Rectum (tissue), 1 donor: ENCODE measurements around the genes NAALADL2, KCNMB2 and GNB4.

DNA sequence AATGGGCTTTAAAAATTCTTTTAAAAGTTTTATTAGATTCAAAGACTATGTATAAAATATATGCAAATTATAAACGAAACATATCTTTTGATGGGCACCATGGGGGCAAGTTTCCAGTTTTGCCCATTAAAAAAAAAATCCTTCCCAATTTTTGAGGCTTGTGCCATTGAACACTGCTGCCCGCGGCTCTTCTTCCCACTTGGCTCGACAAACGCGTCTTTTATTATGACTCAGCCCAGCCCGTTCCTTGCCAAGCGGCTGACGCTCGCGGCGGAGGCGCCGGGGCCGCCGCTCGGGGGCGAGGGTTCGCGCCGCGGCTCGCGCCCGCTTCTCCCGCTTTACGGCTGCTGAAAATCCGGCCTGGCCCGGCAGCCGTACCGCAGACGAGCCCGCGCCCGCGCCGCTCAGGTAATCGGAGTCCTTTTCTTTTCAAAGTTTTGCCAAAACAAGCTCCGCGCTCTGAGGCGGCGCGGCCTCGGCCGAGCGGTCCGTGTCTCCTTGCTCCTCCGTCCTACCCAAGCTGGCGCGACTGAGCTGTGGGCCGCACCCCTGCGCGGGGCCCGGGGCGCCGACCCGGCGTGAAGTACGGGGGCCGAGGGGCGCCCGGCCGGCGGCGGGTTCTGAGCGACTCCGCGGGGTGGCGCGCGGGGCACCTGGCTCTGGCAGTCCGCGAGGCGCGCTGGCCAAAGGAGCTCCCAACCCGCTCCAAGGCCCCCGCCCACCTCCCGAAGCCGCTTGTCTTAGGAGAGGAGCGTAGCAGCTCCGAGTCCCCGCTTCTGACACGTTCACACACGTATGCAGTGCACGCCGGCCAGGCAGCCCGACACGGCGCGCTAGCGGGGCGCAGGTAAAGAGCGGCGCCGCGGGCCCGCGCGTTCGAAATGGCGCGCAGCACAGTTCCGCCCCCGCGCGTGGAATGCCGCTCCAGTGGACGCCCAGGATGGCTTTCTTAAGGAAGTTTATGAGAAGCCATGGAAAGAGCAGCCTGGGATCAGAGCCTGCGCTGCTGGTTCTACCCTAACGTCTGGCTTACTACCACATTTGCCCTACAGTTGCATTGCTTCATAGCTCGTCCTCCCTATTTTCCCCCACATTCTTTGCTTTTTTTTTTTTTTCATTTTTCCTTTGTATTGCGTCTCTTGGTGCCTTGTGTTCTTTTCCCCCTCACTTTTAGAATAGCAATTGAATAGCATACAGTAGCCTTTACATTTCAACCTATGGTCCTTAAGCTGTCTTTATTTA is 418.1 kb upstream of the NAALADL2 start:
- PRO-cap, result bidirectional peak, plus-strand start at position 356 of the sequence, minus-strand start at position 194 of the sequence; bidirectional peak, plus-strand start at position 665 of the sequence, minus-strand start at position 580 of the sequence; bidirectional peak, plus-strand start at position 800 of the sequence, minus-strand start at position 778 of the sequence; bidirectional peak, plus-strand start at position 976 of the sequence, minus-strand start at position 882 of the sequence; unidirectional peak, minus-strand start at position 1,026 of the sequence

- PRO-cap, result no peak
Measured at GRCh38 chr3:174858828-174859710, at the start of gene NAALADL2. Gene NAALADL2 (plus strand): TSS chr3:174859334.

- PRO-cap, result no peak
Measured at GRCh38 chr3:176906414-176906798, 290.9 kb downstream of the TBL1XR1 start.

DNA sequence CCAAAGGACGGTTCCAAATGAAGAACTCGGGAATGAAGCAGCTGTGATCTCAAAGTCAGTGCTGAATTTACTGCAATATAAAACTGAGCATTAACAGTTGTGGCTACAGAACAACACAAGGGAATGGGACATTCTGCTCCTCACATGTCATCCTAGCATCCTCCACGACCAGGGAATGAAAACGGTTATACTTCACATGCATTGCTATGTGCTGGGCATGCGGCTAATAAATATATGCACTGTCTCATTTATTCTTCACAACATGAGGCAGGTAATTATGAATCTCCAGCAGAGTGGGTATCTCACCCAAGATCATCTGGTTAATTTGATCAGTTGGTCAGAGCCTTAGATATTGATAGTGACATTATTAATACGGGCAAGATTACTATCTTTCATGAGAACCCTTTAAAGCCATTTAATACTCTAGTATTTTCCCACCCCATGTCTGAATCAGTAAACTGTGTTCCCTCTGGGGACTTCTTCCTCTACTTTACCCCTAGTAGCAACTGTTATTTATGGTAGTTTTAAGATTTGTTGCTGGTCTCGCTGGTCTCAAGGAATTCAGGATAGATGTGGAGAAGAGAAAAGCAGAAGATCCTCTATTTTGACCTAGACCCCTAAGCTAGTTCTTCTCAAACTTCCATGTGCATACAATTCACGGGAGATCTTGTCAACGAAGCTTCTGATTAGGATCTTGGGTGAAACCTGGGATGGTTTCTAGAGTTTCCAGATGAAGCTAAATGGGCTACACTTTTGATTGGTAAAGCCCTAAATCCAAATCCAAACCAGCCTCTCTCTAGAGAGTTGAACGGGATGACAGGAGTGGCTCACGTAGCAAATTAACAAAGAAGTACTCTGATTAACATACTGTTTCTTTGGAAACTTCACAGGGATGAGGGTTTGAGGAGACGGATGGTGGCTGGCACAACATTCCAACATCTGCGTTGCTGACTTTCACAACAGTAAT is 181.8 kb downstream of the TBL1XR1 start:
- PRO-cap, result no peak

- PRO-cap, result no peak
Measured at GRCh38 chr3:177050433-177050739, 146.9 kb downstream of the TBL1XR1 start.

DNA sequence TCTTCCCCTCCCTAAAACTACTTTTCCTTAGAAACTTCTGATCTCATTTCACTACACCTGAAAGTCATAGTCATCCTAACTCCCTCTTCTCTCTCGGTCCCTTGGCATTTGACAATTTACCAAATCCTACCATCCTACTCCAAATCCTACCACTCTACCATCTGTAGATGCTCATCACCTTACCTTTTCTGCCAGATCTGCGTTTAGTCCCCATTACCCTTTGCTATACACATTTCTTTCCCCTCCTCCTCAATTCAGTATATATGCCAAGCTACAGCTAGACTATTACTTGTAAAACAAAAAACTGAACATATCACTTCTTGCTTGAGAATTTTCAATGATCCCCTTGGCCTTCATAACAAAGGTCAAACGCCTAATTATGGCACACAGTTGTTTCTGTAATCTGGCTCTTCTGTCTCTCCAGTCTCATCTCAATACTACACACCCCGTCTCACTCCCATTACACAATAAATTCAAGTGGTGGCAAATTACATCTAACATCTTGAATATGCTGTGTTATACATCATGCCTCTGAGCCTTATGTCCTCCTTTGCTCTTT is 140.5 kb downstream of the TBL1XR1 start:
- PRO-cap, result no peak

- PRO-cap, result no peak
Measured at GRCh38 chr3:177063786-177064904, 133.1 kb downstream of the TBL1XR1 start.

DNA sequence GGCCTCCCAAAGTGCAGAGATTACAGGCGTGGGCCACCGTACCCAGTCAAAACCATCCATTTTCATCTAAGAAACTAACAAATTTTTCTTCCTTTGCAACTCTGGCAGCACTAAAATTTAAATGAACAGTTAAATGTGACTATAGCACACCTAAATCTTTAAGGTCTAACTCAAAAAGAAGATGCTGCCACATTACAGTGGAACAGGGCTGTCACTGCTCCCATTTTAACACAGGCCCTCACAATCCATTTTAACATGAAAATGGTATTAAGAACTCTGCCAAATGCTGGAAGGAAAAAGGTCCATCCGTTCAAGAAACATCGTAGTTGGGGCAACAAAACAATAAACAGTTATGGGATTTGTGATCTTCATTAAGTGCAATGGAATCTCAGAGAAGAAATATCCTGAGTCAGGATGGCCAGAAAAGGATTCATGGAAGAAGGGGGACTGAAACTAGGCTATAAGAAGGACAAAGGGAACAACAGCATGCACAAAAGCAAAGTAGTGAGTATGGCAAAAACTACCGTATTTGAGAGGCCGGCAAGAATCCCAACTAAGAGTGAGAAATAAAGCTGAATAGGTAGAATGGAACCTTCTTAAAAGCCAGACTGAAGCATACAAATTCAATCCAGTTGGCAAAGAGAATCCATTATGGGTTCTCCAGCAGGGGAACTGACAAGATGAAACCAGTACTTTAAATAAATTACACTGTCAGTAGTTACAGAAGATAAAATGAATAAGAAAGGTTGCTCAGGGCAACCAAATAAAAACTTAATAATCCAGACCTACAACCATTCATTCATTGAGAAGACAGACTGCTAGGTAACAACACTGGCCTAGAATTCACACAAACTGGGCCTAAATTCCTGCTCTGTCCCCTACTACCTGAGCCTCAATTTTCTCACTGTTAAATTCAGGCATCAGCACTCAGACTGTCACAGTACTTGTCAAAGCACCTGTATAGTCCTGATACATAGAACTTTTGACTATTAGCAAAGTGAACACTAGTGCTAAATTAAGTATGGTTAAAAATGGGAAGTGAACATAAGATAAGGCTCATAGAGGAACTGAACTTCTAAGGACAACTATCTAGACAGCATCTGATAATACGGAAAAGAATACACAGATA is 6.3 kb downstream of the TBL1XR1 start:
- PRO-cap, result no peak

DNA sequence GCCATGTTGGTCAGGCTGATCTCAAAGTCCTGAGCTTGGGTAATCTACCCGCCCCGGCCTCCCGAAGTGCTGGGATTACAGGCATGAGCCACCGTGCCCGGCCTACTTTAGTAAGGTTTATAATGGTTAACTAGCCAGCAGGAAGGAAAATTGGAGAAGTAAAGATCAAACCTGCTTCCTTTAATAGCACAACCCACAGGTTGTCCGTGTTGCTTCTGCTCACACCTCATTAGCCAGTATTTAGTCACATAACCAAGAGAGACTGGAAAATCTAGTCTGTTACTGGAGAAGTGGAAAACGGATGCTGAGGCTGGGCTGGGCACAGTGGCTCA is 51.9 kb upstream of the TBL1XR1 start:
- PRO-cap, result unidirectional peak, plus-strand start at position 191 of the sequence

- PRO-cap, result no peak
Measured at GRCh38 chr3:177351920-177352324, 154.6 kb upstream of the TBL1XR1 start.

GRCh38 chr3:177359393-177360287 is 162.4 kb upstream of the TBL1XR1 start:
- PRO-cap, result bidirectional peak, plus-strand start at chr3:177359524, minus-strand start at chr3:177359448; bidirectional peak, plus-strand start at chr3:177360136, minus-strand start at chr3:177359950

DNA sequence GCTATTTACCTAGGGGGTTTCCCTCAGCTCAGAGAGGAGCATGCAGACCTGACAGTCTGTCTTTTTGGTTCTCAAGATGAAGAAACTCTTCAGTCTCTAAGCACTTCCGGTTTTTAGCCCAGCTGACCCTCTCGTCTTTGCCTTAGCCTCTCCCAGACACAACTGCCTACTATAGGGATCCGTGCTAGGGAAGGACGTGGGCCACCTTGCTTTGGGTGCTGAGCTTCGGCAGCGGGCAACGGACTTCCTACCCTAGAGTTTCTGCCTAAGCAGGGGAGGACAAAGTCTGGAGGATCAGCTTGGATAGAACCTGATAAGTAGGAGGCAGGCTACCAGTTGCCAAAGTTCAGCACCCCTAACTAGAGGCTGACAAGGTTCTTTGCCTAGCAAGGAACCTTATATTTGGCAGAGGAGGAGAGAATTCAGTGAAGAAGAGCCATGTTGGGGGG is 164.3 kb upstream of the TBL1XR1 start:
- PRO-cap, result no peak

GRCh38 chr3:177515871-177516581 is 318.7 kb upstream of the TBL1XR1 start:
- PRO-cap, result no peak

- PRO-cap, result no peak
Measured at GRCh38 chr3:177781626-177782105, 584.4 kb upstream of the TBL1XR1 start.

DNA sequence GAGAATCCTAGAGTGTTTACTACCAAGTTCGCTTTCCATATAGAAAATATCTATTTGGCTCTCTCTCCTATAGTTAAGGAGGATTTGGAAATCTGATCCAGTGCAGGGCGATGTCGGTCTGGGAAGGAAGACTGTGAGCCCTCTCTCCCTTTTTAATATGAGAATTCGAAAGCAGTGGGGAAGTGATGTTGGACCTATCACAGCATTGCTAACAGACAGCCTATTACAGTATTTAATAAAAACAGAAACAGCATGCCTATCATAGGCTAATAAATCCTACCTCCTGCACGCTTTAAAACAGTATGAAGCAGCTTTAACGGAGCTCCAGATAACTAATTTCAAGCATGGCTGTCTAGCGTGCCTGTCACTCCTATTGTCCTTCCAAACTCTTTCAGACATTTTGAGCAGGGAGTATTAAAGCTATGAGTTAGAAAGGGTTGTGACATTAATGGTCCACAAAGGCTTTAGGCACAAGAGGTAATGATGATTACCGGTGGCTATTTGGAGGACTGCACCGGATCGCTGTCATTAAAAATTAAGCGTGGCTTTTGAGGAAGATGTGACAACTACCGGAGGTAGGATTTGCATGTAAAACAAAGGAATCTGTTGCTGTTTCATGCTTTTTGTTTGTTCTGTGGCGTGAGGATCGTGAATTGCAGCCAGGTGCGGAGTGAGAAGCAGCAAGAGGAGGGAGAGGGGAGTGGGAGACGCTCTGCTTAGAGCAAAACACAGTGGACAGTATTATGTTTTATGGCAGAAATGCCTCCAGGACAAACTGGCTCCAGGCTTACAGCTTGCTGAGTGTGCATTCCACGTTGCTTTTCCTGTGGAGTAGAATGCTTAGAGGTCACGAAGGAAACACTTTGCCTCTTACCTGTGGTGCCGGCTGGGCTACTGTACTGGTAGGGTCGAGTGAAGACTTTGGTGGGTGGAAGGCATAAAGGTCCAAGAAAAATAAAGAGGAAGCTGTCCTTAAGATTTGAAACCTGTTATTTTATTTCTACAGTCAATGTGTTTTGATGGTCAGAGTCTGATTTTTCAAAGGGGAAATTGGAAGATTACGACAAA is at the start of gene KCNMB2:
KCNMB2 (plus strand) TSS at position 300 of the 1,068 bp plus-strand sequence.
- PRO-cap, result unidirectional peak, minus-strand start at position 130 of the sequence

DNA sequence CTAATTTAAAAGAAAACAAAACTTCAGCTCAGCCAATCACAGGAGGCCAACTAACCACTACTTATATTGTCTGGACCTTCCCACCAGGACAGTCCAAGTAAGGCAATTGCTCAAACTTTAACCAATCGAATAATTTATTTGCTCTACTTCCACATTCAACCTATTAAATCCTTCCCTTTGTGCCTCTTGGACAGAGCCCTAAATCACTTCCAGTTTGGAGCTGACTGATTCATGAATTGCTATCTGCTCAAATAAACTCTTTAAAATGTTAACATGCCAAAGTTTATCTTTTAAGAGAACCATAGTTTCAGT is 171.5 kb downstream of the KCNMB2 start:
- PRO-cap, result no peak

DNA sequence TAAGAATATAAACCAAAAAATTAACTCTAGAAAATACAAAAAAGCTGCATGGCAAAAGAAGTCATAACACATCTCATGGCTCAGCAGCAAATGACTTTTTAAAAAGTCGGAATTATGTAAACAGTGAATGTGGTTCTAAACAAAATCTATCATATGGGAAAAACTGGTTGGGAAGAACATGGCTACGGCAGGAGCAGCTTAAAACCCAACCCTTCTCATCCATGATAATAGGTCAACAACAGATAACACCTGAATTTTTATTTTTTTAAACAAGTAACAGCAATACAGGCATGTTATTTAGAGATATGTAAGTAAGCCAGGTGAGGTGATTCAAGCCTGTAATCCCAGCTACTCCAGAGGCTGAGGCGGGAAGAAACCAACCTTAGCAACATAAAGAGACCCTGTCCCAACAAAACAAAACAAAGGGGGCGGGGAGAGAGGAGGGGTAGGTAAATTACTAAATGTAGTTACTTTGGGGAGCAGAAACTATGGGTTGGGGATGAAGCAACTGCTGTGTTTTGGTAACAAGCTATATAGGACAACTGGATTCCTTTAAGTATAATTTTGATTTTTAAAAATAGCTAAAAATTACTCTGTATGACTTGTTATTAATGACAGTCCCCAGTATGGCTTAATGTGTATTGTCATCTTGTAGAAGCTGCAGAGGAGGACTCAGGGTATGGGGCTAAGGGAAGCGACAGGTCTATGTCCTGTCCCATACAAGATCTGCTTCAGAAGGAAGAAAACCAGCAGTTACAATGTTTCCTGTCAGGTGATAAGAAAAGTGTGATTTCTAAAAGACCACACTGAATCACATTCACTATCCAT is 46.9 kb downstream of the GNB4 start:
- PRO-cap, result no peak

GRCh38 chr3:179450689-179451867 is at the start of gene GNB4:
Gene GNB4 (minus strand): TSS chr3:179451470.
- PRO-cap, result bidirectional peak, plus-strand start at chr3:179450990, minus-strand start at chr3:179451204; bidirectional peak, plus-strand start at chr3:179451567, minus-strand start at chr3:179451470; bidirectional peak, plus-strand start at chr3:179451727, minus-strand start at chr3:179451683

DNA sequence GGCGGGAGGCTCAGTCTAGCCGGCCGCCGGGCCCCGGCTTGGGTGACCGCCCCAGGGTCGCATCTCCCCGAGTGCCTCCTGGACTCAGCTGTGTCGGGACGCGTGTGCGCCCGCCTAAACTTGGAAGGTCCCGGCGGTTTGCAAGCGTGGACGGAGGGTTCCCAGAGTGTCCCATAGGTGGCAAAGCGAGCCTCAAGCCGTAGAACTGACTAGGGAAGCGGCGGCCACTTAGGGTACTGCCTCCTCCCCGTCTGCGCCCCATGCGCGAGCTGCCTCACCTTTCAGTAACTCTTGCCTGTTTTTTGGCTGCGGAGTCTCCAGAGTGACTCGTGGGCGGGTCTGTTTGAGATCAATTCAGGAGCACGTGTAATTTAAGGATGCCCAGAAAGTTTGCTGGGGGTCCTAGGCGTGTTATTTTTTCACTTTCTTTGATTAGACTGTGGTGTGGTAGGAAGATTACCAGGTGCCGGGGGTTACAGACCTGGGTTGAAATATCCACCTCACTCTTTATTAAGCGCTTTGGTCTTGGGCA is 749 bp downstream of the ACTL6A start:
- PRO-cap, result bidirectional peak, plus-strand start at position 236 of the sequence, minus-strand start at position 207 of the sequence

GRCh38 chr3:179653784-179654102 is 903 bp downstream of the USP13 start:
- PRO-cap, result unidirectional peak, minus-strand start at chr3:179653846